GM19240 (cell line): ENCODE measurements around the genes TP53I11 and FREY1.

GRCh38 chr11:44945787-44946989 is 4.5 kb downstream of the TP53I11 start:
- RRBS, result no CpG with 5 or more reads among the region's 29 CpGs

GRCh38 chr11:44950534-44951293 is at the start of gene TP53I11:
Gene TP53I11, minus strand, starts transcription at chr11:44950883.
- RRBS, result 3% methylated on average over 31 of the region's 95 CpGs

GRCh38 chr11:45080059-45080615 is 66.3 kb upstream of the PRDM11 start:
- RRBS, result no CpG with 5 or more reads among the region's 10 CpGs

GRCh38 chr11:45092114-45092434 is 54.4 kb upstream of the PRDM11 start:
- RRBS, result no CpG with 5 or more reads among the region's 2 CpGs

DNA sequence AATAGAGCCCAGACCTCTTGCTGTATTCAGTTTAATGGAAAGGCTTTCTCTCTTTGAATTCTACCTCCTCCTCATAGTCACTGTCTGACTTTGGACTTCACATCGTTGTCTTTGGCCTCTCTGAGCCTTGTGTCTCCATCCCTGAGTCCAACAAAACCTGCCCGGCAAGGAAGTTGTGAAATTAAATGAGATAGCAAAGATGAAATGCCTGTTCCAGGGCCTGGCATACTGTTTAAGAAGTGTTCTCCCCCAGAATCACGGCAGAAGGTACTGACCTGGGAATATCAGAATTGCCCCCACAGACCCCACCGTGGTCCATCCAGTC is 1.7 kb downstream of the PRDM11 start:
- RRBS, result no CpG with 5 or more reads among the region's 4 CpGs

DNA sequence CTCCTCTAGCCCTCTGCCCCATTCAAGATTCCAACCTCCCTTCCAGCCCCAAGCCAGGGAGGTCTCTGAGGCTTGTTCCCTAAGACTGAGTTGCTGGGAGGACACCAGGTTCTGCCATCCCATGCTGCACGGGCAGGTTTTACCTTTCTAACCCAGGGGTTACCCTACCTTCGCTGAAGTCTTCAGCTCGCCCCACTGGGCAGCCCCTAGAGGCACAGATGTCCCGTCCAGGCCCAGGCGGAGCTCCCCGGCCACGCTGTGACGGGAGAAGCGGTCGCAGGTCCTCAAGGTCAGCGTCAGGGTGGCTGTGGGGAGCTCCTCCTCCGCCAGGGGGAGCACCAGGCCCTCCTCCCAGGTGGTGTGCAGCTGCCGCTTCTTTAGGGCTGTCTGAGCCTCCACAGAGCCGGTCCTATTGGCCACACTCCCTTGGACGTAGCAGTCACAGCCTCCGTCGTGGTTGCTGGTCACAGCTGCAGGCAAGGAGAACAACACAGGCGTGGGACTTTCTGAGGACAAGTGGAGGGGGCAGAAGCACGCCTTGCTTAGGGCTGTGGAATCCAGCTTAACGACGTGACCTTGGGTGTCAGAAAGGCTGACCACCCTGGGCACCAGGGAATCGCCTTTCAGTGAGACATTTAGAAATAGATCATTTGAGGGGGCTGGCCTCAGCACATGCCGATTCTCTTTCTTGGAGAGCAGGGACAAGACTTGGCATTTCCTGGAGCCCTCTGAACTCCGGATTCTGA is 33.7 kb downstream of the SYT13 start:
- RRBS, result no CpG with 5 or more reads among the region's 24 CpGs

- RRBS, result no CpG with 5 or more reads among the region's 3 CpGs
These were observed 26.5 kb downstream of the SYT13 start for GRCh38 chr11:45259516-45260076.

- RRBS, result no CpG with 5 or more reads among the region's 5 CpGs
These were observed 23.1 kb downstream of the SYT13 start for GRCh38 chr11:45262883-45263515.

DNA sequence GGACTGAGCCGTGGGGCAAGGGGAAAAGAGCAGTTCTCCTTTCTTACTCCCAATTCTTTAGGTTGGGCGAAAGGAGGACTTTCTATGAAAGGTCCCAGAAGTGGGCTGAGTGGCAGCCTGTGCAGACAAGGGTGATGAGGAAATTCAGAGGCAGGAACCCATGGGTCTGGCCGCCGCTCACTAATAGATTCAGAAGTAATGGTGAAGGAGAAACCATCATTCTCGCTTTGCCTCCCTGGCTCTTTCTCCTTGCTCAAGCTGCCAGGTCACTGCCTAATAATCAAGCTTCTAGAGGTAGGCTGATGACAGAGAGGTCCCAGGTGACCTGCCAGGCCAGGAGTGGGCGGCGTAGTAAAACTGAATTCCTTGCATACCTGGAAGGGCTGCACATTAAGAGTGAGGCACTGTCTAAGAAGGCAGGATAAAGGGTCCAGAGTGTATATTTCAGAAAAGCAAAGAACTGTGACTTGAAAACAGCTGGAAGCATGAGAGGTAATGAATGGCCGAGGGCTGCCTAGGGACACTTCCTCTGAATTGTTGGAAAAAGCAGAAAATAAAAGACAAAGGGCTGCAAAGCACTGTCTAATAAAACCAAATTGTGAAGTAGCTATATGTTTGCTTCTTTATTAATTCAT is 4.1 kb downstream of the SYT13 start:
- RRBS, result no CpG with 5 or more reads among the region's 8 CpGs

- RRBS, result no CpG with 5 or more reads among the region's 11 CpGs
These were observed 124.5 kb upstream of the SYT13 start for GRCh38 chr11:45410621-45411144.

- RRBS, result 13% methylated on average over 2 of the region's 7 CpGs
These were observed 125.2 kb upstream of the SYT13 start for GRCh38 chr11:45411145-45411916.

DNA sequence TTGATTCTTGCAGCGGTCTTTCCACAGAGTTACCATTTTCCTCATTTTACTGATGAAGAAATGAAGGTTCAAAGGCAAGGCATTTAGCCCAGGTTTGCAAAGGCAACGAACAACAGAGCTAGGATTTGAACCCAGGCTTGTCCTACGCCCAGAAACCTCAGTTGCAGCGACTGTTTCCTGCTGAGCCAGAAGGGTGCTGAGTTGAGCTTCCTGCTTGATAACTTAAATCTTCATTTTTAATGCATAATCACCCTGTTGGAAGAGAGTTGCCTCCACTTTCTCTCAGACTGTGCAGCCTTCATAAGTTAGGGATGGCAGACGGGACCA is 148.1 kb upstream of the SYT13 start:
- RRBS, result no CpG with 5 or more reads among the region's 5 CpGs

GRCh38 chr11:45663623-45664438 is 1.6 kb downstream of the CHST1 start:
- RRBS, result 14% methylated on average over 5 of the region's 12 CpGs

GRCh38 chr11:45771793-45772497 is 33.0 kb upstream of the SLC35C1 start:
- RRBS, result no CpG with 5 or more reads among the region's 23 CpGs

GRCh38 chr11:45793858-45794480 is 11.0 kb upstream of the SLC35C1 start:
- RRBS, result no CpG with 5 or more reads among the region's 5 CpGs

GRCh38 chr11:45901699-45902157 is 5.3 kb downstream of the FREY1 start:
- RRBS, result no CpG with 5 or more reads among the region's 9 CpGs

GRCh38 chr11:45907003-45907931 is at the start of gene FREY1:
Gene FREY1, minus strand, starts transcription at chr11:45907271.
- RRBS, result 82% methylated on average over 7 of the region's 23 CpGs

DNA sequence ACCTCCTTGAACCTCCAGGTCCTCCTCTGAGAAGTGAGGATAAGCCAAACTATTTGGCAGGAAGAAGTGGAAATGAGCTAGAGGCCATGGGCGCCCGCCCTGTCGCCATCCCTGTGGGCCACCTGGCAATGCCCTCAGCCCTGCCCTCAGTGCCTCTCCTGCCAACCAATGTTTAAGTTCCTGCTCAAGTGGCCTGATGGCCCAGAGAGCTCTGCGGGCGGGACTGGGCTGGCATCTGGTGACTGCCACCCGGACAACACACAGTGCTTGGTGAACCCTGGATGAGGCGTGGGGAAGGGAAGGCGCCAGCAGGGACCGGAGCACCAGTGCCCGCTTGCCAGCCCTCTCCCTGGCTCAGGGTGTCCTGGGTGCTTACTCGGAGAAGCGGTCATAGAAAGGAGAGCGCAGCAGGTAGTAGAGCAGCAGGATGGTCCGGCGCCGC is 4.2 kb downstream of the PEX16 start:
- RRBS, result 93% methylated on average over 3 of the region's 16 CpGs

DNA sequence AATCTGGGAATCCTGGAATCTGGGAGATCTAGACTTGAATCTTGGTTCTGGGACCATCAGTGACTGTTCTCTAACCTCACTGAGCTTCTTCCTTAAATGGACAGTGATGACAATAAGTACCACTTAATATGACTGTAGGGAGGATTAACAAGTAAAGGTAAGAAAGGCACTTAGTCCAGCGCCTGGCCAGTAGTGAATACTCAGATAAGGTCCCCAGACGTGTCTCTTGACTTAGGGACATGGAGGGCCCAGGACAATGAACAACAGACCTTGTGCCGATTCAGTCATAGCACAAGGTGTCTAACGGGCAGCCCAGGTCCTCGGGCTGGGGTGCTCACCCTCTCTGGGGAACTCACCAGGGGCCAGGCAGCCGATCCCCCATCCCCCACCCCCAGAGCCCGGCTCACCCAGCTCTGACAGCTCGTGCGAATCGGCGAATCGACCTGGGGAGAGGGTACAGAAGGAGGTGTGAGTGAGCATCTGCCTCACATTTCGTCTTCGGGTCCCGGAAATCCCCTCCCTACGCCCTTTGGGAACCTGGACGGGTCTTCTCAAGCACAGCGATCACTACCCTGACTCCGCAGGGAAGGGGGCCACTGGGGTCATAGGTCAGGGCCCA is 517 bp downstream of the PEX16 start:
- RRBS, result 2% methylated on average over 7 of the region's 19 CpGs

GRCh38 chr11:46238927-46239677 is 38.4 kb upstream of the CREB3L1 start:
- RRBS, result 3% methylated on average over 8 of the region's 45 CpGs